CMK (cell line): ENCODE data around the gene TOPBP1.

DNA sequence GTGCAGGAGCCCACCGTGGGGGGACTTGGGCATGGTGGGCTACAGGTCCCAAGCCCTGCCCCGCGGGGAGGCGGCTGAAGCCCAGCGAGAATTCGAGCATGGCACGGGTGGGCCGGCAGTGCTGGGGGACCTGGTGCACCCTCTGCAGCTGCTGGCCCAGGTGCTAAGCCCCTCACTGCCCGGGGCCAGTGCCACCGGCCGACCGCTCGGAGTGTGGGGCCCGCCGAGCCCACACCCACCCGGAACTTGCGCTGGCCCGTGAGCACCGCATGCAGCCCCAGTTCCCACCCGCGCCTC is 129.2 kb downstream of the TMEM108 start:
- RRBS, result no CpG with 5 or more reads among the region's 21 CpGs

DNA sequence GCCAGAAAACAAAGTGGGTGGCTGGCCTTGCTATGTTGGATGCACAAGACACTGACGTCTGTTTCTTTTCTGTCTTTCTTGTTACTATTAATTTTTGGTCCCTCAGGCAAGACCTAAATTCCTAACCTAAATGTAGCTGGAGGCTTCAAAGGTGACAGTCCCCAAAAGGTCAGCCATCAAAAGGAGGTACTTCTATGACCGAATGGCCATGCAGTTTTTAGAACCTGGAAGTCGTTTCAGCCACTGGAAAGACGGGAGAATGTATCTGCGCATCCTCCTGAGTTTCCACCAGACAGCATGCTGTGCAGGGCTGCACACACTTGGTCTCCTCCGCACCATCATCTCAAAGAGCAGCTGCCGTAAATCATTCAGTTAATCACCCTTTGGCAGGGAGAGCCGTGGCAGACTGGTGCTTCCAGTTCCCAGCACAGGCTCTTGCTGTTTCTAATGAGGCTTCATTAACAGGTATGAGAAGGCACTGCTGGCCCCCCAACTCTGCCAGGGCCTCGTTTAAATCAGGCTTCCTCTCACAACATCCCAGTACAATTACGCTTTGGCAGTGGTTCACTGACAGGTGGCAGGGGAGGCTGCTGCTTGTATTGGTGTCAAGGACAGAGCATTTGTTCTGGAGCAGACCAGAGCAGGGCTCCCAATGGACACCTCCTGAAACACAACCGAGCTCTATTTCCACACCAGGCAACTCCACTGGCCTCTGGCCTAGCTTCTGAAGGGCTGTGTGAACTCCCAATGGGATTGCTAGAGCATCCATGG is 77.0 kb downstream of the BFSP2 start:
- RRBS, result no CpG with 5 or more reads among the region's 11 CpGs

- RRBS, result no CpG with 5 or more reads among the region's 4 CpGs
Measured at GRCh38 chr3:133582420-133583040, 9.0 kb downstream of the CDV3 start.

DNA sequence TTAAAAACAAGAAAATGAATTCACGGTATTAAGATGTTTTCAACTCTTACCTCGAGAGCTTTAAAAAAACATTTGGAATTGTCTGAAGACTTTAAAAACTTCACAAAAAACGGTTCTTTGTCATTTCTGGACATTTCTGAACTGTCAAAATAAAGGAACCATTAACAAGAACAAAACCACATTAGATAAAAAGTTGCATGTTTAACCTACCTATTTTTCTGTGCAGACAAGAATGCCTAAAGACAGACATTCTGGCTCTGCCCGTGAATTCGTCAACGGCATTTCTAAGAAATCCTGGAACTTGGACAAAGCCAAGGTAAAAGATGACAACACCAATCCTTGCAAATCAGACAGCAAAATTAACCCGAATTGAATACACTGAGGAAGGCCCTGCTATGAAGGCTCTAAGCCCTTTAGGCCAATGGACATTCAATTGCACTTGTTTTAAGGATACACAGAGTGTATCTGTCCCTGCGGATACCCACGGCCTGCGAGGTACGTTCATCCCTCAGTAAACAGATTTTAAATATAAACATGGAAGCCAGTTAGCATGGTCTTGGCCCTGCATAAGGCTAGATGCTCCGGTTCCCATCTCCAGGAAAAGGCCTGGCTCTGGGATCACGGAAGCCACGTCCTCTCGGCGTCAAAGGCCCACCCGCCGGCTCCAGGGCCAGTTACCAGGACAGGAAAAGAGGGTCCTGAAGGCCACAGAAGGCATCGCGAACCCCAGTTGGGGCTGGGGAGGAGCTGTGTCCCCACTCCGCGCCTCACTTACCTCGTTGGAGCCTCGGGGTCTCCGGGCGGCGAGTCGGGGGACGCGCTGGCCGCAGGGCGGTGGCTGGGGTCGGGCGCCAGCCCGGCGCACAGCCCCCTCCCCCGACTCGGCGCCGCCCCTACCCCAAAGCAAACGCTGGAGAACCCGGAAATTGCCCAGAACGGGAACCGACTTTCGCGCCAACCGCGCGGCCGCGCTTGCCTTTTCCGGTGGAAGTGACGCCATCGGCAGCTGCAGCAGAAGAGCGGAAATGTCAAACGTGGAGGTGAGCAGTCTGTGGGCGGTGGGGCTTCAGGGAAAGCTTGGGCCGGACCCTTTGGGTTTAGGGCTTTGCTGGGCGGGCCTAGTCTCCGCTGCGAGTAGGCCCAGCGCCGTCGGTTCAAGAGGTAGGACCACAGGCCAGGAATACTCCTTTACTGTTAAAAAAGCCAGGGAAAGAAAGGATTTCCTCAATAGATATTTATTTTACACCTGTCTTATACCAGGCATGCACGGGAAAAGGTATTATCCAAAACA is at the start of gene TOPBP1:
TOPBP1 (minus strand) TSS at position 948 of the 1,291 bp plus-strand sequence.
- RRBS, result 1% methylated on average over 38 of the region's 65 CpGs

GRCh38 chr3:133663834-133664168 is 2.1 kb upstream of the TOPBP1 start:
- RRBS, result no CpG with 5 or more reads among the region's 2 CpGs

DNA sequence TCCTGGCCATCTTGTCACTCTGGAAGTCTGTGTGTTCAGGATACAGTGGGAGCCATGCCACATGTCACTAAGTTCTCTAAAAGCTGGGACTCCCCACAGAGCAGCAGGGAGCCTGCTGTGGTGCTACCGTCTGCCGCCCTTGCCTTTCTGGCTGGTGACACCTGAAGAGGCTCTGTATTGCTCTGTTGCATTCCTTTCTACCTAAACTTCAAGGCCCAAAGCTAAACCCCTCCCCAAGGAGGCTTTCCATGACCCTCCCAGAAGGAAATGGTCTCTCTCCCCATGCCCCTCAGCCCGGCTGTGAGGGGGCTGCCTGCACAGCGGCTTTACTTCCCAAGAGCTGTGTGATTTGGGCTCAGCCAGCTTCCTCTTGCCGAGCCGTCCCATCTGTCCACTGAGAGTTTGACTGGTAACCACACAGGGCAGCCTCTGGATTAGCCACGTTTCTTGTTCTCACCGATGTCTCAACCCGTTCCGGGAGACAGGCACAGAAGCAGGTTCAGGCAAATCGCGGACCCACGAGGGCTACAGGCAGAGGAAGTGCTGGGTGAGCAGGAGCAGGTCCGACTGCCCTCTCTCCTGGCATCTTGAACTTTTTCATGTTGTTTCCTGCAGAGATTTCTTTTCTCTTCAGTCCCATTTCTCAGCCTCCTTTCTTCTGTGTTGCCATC is 11.0 kb downstream of the TF start:
- RRBS, result no CpG with 5 or more reads among the region's 14 CpGs

DNA sequence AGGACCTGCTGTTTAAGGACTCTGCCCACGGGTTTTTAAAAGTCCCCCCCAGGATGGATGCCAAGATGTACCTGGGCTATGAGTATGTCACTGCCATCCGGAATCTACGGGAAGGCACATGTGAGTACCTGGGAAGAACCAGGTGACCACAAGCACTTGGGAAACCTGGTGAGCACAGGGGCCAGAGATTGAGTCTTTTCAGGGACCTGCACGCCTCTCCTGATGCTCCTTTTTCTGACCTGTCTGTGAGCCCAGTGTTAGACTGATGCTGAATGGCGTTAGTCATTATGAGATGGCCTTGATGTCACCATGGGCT is 11.6 kb downstream of the TF start:
- RRBS, result no CpG with 5 or more reads among the region's 5 CpGs

DNA sequence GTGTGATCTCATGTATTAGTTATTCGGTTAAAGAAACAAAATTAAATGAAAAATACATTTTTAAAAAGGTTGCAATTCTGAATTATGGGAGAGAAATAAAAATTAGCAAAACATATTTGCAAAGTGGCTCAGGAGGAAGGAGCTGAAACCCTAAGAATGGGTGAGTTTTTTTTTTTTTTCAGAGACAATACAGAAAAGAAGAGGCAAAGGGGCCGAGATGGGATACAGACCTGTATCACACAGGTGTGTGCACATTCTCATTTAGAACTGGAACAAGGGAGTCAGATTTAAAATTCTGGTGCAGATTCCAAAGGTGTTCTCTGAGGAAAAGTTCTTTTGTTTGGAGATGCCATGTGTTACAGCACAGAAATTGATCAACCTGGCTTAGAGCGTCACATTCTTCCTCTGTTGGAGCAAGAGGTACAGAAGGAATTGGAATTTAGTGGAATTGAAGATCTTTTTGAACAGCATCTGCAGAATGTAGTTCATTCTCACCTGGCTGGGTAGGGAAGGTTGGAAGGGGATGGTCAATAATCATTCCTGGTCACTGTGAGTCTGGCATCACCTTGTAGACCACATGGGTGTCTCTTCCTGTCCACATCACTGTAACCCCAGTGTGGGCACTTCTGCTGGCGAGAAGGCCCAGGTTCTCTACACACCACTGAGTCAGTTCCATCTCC is 28.6 kb downstream of the TF start:
- RRBS, result no CpG with 5 or more reads among the region's 4 CpGs

DNA sequence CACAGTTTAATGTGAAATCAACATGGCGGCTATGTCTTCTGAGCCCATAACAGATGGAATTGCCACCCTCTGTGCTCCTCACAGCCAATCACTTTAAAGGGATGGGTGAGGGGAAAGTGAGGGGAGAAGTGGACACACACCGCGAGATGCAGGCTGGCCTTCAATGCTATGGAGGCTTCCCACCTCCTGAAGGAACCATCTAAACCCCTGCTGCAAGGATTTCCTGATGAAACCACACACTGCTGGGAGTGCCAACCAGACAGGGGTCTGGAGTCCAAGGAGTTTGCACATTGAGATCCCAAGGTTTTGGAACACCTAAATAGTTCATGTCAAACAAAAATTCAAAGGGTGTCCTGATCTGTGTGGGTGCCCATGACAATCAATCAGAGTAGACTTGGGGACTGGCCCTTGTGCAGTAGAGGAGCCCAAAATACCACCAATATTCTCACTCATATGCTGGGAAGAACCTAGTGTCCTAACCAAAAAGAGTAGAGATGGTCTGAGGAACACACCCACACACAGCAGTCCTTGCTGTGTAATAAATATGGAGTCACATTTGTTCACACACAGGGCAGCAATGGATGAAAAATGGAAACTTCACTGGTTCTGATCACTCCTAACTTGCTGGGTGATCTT is 18.8 kb downstream of the SRPRB start:
- RRBS, result no CpG with 5 or more reads among the region's 3 CpGs

GRCh38 chr3:133944644-133945547 is 49.2 kb upstream of the RAB6B start:
- RRBS, result no CpG with 5 or more reads among the region's 15 CpGs

DNA sequence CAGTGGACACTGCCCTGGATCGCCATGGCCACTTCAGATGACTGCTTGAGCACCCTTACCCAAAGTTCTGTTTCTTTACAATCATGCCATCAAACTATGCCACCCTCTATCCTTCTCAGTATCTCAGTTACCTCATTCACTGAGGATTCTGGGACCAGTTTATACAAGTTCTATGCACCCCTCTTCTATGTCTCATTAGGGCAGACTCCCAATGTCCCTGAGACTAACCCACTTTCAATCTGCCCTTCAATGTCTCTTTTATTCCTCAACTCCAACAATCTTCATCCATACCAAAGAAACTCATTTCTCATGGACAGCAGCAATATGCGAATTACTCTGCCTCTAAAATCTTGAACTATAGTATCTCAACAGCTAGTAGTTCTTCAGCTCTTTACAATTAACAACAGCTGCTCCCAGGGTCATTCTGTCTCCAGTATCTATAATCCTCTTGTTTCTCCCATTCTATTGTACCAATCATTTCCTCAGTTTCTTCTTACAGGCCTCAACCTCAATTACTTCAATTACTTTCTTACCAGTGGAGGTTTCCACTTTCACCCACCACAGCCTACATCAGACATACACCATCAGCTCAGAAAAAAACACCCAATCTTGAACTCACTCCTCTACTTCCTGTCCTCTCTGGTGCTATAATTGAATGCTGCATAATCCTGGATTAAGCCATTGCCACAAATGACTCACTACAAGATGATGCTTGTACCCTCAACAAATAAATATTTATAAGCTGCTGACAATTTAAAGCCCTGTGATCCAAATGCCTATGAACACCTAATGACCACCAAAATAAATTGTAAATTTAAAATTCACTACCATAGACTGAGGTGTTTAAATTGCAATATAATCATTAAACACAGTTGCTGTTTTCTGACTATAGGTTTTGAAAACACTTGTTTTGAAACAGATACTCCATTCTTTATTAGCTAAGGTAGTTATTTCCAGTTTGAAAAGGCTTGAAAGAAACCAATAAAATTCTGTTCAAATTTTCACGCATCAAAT is 18.6 kb downstream of the RYK start:
- RRBS, result no CpG with 5 or more reads among the region's 3 CpGs

DNA sequence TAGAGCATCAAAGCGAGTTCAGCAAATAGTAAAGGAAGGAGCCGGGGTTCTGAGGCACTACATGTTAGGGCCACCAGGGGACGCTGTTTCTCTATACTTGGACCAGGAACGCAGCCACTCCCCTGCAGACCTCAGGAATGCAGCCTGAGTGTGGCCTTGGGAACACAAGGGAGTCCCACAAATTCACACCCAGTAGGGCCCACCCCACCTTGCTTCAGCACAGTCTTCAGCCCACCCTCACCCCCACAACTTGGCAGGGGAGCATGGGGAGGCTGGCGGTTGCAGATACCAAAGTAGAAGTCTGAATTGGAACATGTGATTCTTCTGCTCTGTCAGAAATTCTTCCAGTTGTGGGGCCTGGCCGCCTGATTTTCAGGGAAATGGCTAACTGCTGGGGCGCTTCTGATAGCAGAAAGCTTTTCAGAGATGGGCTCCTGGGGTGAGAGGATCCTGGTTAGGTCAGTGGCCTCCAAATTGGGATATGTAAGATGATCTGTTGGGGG is 57.9 kb upstream of the RYK start:
- RRBS, result no CpG with 5 or more reads among the region's 7 CpGs

DNA sequence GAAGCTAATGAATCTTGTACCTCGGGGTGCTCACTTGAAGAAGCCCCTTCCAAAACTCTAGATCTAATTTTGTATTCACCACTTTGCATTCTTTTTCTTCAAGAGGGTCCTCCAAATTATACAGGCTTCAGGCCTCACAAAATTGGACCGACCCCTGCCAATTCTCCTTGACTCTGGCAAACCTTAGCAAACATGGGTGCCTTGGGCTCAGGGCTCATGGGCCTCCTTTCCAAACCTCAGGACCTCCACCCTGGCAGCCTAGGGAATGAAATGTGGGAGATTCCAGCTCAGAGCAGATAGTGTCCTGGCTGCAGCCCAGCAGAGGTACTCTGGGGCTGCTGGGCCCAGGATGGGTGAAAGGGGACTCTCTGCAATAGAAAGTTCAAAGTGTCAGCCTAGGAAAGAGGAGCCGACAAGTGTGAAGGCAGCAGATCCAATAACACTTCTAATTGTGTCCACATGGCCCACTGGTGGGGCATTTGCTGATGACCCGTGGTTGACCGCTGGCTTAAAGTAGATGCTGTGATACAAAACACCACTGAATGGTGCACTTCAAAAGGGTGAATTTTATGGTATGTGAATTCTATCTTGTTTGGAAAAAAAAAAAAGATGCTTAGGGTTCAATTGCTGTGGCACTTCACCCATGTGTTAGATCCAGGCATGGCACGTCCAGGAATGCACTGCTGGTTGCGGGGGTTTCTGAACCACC is 21.1 kb downstream of the AMOTL2 start:
- RRBS, result no CpG with 5 or more reads among the region's 7 CpGs

DNA sequence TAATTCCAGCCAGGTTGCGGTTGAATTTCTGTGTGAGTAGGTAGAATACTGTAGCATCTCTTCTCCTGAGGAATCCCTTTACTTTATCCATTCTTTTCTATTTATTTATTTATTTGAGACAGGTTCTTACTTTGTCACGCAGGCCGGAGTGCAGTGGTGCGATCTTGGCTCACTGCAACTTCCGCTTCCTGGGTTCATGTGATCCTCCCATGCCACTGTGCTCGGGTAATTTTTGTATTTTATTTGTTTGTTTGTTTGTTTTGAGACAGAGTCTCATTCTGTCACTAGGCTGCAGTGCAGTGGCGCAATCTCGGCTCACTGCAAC is 58.9 kb downstream of the CEP63 start:
- RRBS, result no CpG with 5 or more reads among the region's 8 CpGs

DNA sequence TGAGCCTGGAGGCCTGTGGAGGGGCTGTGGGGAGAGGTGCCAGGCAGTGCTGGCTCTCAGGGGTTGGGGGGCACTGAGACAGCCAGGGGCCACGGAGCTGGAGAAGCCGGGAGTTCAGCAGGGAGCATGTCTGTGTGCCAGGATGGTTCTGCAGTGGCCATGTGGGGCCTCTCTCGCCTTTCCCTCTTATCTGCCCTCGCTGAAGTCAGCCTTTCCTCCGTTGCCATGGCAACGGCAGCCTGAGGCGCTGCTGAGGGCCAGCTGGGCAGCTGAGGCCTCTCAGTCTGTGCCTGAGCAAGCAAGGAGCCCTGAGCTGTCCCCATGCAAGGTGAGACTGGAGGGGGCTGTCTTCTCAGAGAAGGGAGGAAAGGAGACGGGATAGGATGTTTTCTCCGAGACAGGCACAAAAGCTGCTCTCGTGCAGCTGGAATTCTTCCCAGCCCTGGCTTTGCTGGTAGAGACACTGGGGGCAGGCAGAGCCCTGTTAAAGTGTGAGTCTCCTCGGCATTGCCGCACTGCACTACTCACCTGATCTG is 48.7 kb downstream of the KY start:
- RRBS, result no CpG with 5 or more reads among the region's 12 CpGs

DNA sequence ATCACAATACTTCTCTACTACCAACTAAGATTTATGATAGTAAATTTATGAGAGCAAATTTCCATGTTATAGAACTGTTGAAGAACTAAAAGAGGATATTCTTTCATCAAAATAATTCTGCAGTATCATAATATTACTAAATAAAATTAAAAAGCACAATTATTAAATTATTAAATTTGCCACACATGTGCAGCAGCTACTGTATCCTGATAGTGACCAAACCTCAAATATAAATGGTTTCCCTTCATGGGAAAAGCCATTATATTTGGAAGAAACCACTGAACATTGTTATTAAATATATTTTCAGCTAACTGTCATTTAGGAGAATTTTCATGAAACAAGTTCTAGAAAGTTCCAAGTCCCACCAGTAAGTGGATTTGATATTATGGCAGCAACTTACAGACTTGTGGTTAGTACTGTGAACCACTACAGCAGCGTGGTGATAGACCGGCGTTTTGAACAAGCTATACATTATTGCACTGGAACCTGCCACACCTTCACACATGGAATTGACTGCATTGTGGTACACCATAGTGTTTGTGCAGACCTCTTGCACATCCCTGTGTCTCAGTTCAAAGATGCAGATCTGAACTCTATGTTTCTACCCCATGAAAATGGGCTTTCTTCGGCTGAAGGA is 35.7 kb downstream of the PPP2R3A start:
- RRBS, result no CpG with 5 or more reads among the region's 4 CpGs

- RRBS, result no CpG with 5 or more reads among the region's 4 CpGs
Measured at GRCh38 chr3:136249512-136249833, 667 bp upstream of the PCCB start.

- RRBS, result no CpG with 5 or more reads among the region's 3 CpGs
Measured at GRCh38 chr3:136625124-136625701, 127.0 kb downstream of the STAG1 start.

DNA sequence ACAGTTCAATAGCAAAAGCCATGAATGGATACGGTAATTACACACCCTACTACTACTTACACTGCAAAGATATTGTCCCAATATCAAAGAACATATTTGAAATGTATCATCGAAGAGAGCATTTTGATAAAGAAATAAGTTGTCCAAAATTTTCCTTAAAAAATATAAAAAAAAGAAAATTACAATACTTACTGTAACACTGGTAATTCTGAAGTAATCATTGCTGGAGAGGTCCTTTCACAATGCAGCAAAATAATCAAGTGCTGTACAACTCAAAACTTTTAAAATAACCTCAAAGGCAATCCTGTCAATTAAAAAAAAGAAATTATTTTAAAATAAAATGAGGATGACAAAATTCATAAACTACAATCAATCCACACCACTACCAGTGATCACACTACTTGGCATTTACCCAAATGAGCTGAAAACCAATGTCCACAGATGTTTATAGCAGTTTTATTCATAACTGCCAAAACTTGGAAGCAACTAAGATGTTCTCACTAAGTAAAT is 121.4 kb downstream of the STAG1 start:
- RRBS, result no CpG with 5 or more reads among the region's 2 CpGs

DNA sequence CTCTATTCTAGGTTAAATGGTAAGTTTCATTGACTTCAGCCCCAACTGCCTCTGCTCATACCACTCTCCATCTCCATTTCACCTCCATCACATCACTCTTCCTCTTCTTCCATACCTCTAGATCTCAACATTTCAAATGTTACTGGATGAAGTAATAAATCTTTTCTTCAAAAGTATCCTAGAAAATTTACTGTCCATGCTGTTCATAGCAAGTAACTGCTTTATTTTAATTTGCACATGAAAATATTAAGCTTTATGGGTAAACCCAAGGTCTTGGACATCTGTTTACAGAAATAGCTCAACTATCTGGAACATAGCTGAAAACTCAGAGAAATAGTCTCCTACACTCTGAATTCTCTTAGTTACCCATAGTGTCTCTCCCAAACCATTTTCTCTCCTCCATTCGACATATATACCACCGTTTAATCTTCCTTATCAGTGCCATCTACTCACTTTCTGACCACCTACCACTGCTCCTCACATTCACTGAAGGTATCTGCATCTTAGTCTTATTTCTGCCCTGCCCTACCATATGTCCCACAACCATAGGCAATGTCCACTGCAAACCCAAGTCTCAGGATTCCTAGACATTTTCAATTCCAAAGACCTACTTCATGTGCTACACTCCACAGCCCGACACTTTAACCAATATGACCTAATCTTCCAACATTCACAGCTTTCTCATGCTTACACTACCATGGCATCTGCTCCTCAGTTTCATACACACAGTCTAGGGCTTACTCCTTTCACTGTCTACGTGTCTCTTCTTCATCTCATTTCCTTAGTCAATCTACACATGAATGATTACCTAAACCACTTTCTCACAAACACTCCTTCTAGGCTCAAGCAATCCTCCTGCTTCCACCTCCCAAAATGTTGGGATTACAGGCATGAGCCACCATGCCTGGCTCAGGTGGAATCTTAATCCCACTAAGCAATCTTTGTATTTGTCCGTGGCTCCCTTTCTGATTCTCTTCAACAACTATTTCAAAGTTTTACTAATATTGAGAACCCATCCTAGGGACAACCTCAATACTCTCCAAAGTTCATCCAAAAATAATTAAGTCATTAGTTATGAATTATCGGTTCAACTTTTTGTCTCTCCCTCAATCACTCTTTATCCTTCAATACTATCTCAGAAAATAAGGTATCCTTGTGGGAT is 106.4 kb downstream of the STAG1 start:
- RRBS, result no CpG with 5 or more reads among the region's 6 CpGs